Cardiac atrium fibroblast (primary cell): ENCODE measurements around the gene IQCA1.

GRCh38 chr2:234847091-234847546, 104.7 kb upstream of the SH3BP4 start:
- RAMPAGE, long total RNA: no peak

- RAMPAGE, long total RNA: no peak
Measured at GRCh38 chr2:234950535-234951581, 959 bp upstream of the SH3BP4 start.

- RAMPAGE, long total RNA: no peak
Measured at GRCh38 chr2:234981075-234982270, 29.7 kb downstream of the SH3BP4 start.

DNA sequence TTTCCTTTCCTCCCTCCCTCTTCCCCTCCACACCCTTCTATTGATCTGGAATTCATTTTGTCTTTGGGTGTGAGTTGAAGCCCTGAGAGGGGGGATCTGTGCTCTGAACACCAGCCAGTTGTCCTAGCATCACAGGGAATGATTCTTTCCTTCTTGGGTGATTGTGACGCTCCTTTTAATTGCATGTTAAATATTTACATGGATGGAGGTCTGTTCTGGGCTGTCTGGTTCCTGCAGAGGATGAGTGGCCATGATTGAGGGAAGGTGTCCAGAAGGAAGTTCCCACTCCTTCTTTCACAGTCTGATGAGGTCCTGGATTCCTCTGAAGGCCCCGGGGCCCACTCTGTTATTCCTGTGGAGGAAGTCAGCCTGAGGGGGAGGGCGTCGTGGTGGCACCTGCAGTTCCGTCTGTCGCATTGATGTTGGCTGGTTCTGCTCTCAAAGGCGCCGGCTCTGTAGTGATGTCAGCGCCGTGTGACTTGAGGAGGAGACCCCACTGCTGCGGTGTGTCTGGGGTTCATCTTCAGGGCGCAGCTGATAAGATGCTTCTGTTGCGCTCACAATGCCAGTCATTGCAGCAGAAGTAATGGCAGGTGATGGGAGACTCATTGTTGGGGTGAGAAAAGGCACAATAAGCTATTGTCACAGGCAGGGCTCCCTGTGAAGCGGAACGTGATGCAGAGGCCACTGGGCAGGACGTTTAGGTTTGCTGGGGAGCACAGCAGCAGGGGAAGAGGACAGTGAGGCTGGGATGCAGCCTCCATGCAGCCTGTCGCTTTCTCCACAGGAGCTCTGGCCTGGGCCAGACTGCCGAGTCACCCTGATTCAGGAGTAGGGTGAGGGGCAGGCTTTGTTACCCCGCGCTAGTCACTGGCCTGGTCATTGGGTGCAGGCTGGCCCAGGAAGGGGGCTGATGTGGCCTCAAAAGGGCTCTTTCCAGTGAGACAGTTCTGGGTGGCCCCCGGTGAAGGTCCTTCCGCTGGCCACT, 42.6 kb downstream of the SH3BP4 start:
- RAMPAGE, long total RNA: no peak

GRCh38 chr2:235008349-235009236, 56.8 kb downstream of the SH3BP4 start:
- RAMPAGE, long total RNA: no peak

GRCh38 chr2:235494394-235495014, 661 bp downstream of the AGAP1 start:
- RAMPAGE, long total RNA: no peak

- RAMPAGE, long total RNA: no peak
Measured at GRCh38 chr2:235495139-235495820, 1.4 kb downstream of the AGAP1 start.

- RAMPAGE, long total RNA: no peak
Measured at GRCh38 chr2:235505182-235506032, 11.6 kb downstream of the AGAP1 start.

DNA sequence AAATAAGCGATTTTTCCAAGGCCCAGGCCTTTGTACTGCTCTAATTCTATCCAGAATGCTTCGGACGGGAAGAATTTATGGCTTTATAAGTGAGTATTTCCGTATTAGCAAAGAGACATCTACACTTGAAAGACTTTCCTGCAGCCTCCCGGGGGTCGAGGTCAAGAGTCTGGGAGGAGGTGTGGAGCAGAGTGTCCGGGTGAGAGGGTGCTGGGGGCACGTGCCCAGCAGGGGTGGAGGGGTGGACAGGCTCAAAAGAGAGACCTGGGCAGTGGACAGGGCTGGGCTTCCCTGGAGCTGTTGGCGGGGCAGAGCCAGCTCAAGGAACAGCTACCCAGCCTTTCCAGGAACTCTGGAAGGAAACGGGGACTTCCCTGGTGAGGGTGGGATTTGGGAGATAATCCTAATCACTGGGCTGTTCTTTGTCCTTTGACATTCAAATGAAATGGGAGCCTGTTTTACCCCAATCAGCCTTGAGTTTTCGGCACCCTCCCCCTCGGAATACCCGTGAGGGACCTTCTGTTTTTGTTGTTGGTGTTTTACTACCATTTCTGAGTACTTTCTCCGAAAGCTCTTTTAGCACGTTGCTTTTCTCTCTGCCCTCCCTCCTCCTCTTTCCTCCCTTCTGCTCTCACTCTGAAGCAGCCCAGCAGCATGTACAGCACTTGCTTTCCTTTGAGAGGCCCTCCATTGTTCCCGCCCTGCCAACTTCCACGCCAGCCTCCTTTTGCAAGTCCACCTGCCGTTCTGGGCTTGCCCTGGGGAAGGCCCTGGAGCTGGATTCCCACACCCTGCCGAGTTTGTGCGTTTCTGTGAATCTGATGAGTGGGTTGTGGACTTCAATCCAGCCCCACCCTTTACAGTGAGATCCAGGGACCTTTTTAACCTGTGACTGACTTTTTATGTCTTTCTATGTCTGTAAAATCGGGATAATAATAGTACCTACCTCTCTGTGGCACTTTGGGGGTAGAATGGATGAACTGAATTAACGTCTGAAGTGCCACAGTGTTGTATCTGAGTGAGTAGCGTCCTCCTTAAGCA, 164.8 kb downstream of the AGAP1 start:
- RAMPAGE, long total RNA: no peak

DNA sequence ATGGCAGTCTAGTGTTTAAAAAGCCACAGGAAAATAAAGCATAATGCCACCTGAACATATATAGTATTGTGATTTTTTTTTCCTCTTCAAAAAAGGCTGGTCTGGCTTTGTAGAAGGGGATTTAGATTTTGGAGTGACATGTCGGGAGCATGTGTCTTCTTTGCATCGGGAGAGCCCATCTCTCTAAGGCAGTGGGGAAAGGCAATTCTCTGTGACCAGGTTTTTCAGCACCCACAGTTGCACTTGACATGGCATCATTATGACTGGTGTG, 172.4 kb downstream of the AGAP1 start:
- RAMPAGE, long total RNA: no peak

- RAMPAGE, long total RNA: no peak
Measured at GRCh38 chr2:235748987-235749585, 255.2 kb downstream of the AGAP1 start.

- RAMPAGE, long total RNA: no peak
Measured at GRCh38 chr2:235832547-235833418, 335.4 kb downstream of the GBX2 start.

- RAMPAGE, long total RNA: no peak
Measured at GRCh38 chr2:235914348-235915323, 253.6 kb downstream of the GBX2 start.

GRCh38 chr2:236078404-236079022, 89.7 kb downstream of the GBX2 start:
- RAMPAGE, long total RNA: no peak

DNA sequence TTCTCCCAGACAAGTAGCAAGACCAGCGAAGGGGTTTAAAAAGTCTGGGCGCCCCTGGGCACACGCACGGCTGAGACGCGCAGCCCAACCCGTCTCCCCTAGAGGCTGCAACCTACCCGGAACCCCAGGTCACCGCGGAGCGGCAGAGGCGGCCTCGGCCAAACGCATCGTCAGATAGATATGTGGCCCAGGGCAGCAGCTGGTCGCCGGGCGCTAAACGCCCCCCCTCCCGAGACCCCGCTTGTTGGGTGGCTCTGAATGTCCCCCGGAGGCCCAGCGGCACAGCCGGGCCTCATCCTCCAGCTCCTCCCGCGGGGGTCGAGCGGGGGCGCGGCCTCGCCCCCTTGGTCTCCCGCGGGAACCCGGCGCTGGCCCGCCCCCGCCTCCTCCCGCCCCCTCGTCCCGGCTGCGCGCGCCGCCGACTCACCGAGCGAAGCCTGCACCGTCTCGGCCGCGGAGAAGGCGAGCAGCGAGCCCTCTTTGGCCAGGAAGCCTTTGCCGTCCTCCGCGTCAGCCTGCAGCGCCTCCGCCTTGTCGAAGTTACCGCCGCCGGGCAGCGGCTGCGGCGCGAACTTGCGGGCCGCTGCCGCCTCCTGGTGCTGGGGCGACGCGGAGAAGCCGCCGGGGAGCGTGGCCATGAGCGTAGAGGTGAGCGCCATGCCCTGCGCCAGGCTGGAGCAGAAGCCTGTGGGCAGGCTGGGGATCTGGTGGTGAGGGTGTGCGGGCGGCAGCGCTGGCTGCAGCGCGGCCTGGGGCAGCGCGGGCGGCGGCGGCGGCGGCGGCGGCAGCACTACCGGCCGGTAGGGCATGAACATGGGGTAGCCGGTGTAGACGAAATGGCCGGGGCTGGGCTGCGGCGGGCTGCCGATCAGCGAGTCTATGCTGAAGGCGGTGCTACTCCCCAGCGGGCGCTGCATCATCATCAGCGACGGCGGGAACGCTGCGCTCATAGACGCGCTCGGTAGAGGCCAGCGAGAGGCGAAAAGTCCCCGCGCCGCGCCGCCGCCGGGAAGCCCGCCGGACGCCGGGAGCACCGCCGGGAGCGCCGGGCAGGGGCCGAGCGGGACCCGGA, 828 bp downstream of the GBX2 start:
- RAMPAGE, long total RNA: no peak

DNA sequence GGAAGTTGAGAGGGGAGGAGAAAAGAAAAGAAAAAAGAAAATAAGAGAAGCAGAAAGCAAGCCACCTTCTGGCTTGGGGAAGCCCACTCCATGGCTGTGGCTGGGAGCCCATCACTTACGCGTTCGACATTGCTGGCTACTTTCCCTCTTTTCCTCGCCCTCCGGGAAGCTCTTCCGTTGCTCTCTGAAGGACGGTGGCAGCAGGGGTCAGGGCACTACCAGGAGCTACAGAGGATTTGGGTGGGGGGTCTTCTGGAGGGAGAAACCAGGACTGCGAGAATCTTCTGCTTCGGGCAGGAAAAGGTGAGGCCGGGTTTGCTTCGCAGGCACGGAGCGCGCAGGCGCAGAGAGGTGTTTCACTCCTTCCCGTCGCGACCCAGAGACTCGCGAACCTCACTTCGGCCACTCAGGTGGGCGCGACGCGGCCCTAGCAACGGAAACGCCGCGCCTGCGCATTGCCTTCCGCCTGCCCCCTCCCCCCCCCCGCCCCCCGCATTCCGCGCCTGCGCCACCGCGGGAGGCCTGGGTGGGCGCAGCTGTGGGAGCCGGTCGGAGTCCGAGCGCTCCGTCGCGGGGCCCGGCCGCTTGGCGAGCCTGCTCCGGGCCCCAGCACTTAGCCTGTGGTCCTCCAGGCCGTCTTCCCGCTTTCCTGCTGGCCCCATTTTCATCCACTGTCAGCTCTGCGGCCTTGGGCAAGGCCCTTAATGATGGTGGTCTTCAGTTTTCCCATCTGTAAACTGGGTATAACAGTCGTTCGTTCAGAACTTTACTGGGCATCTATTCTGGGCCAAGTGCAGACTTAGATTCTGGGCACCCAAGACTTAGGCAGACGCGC, at the start of gene IQCA1:
Gene IQCA1 (minus strand): TSS at position 339 of the 835 bp plus-strand sequence.
- RAMPAGE, long total RNA: no peak

DNA sequence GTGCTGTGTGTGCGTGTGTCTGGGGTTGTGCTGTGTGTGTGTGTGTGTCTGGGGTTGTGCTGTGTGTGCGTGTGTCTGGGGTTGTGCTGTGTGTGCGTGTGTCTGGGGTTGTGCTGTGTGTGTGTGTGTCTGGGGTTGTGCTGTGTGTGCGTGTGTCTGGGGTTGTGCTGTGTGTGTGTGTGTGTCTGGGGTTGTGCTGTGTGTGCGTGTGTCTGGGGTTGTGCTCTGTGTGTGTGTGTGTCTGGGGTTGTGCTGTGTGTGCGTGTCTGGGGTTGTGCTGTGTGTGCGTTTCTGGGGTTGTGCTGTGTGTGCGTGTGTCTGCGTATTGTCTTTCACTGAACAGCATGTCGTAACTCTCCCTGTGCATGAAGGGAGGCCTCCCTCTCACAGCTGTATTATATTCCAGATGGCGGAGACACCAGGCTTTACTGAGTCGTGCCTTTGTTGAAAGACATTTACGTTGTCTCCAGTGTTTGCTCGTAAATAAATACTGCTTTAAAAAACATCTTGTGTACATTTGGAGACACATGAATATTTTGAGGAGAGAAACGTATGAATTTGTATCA, 5.8 kb downstream of the ACKR3 start:
- RAMPAGE, long total RNA: no peak

- RAMPAGE, long total RNA: no peak
Measured at GRCh38 chr2:236659718-236660245, 90.2 kb downstream of the ACKR3 start.

DNA sequence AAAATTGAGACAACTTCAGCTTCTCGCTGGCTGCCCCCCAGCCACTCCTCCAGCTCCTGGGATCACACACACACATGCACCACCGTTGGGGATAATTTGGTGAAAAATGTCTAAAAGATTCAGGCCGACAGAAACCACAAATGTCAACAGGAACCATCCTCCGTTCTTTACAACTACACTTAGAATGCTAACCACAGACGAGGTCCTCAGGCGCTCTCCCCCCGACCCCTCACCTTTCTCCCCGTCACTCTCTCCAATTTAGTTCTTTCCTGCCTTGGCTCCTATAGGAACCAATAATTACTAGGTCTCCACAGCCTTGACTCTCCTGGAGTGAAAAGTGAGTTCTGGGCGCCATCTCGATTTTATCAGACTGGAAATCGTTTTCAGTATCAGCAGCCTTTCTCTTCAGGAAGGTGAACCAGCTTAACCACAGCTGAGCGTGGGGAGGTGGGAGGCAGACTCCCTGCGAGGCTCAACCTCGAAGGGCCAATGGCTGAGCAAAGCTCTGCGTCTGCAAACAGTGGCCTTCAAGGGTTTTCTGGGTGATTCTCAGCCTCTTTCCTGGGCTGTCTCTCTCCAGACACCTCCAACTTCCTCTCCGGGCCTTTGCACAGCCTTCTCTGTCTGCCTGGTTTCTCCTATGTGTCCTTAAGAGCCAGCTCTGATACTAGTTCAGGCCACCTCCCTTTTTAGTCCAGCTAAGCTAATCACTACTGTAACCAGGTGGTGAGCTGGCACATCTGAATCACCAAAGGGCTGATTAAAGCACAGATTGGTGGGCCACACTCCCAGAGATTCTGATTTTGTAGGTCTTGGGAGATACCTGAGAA, 115.7 kb upstream of the COPS8 start:
- RAMPAGE, long total RNA: no peak

DNA sequence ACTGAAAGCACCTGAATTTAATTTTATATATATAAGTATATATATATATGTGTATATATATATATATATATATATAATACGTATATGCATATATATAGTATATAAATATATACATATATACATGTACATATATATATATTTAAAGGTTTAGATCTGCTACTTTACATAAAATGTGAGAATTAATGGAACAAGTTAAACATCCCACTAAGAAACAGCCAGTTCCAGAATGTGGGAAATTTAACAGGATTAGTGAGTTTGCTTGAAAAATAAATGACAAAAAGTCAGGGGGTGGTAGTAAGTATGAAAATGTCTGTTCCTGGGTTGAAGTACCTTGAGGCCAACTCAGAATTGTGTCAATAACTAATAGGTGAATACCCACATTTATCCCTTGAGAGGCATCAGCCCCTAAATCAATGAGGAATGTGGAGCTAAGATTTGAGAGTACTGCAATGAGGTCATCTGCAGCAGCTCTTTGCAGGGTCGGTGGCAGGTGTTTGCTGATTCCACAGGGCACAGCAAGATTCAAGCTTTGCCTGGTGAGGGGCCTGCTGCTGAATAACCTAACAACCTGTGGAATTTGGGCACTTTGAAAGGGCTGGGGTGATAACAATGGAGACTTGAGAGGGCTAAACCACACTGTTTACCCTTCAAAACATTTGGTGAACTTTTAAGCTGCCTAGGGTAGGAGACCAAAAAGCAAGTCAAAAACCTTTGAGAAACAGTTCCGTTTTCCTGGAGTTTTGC, 15.2 kb downstream of the COPS8 start:
- RAMPAGE, long total RNA: no peak